Foreskin fibroblast (primary cell): ENCODE results near the genes EPB41L1, MYL9 and DSN1.

GRCh38 chr20:36093113-36094110, 61.1 kb upstream of the EPB41L1 start:
- RRBS = no CpG with 5 or more reads among the region's 65 CpGs

- RRBS = no CpG with 5 or more reads among the region's 6 CpGs
Observed at GRCh38 chr20:36097271-36098262, 57.0 kb upstream of the EPB41L1 start.

- RRBS = 3% methylated on average over 21 of the region's 75 CpGs
Observed at GRCh38 chr20:36154052-36155009, at the start of gene EPB41L1. EPB41L1 (plus strand) TSS chr20:36154740.

- RRBS = no CpG with 5 or more reads among the region's 7 CpGs
Observed at GRCh38 chr20:36221484-36222250, 14.6 kb upstream of the AAR2 start.

DNA sequence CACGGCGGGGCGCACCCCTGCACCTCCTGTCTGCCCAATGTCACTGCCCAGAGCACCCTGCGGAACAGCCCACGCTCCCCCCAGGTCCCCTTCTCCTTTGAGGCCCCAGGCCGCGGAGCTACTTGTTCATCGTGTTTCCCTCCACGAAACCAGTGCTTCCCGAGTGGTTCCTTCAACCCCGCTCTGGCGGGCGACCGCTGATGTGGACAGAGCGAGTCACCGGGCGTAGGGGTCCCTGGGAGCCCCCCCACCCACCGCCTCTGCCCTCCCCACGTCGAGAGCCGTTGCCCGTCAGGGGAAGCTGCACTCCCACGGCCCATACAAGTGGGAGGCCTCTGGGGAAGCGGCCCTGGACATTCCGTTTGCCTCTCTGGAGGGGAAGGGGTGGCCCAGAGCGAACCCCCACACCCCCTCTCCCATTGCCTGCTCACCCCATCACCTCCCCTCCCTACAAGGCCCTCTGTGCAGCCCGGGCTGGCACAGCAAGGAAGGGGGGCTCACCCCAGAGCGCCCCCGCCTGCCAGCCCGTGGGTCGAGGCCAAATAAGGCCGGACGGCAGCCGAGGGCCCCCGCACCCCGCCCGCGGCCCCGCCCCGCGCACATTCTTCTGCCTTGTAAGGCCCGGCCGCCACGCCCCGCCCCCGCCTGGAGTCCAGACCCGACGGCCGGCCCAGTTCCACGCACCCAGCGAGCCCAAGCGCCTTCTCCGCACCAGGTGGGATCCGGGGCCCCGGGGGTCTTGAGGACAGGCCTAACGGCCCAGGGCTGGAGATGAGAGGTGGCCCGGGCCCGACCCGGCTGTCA, at the start of gene MYL9:
MYL9 (plus strand) TSS at position 673 of the 804 bp plus-strand sequence.
- RRBS = 1% methylated on average over 27 of the region's 59 CpGs

- RRBS = no CpG with 5 or more reads among the region's 15 CpGs
Observed at GRCh38 chr20:36578271-36579023, 5.0 kb downstream of the TGIF2 start.

- RRBS = no CpG with 5 or more reads among the region's 7 CpGs
Observed at GRCh38 chr20:36645448-36645730, 607 bp downstream of the SLA2 start.

- RRBS = no CpG with 5 or more reads among the region's 9 CpGs
Observed at GRCh38 chr20:36652603-36653273, 6.7 kb upstream of the SLA2 start.

- RRBS = under 1% methylated on average over 20 of the region's 82 CpGs
Observed at GRCh38 chr20:36772819-36774091, at the start of gene DSN1. DSN1 (minus strand) TSS chr20:36773763.

DNA sequence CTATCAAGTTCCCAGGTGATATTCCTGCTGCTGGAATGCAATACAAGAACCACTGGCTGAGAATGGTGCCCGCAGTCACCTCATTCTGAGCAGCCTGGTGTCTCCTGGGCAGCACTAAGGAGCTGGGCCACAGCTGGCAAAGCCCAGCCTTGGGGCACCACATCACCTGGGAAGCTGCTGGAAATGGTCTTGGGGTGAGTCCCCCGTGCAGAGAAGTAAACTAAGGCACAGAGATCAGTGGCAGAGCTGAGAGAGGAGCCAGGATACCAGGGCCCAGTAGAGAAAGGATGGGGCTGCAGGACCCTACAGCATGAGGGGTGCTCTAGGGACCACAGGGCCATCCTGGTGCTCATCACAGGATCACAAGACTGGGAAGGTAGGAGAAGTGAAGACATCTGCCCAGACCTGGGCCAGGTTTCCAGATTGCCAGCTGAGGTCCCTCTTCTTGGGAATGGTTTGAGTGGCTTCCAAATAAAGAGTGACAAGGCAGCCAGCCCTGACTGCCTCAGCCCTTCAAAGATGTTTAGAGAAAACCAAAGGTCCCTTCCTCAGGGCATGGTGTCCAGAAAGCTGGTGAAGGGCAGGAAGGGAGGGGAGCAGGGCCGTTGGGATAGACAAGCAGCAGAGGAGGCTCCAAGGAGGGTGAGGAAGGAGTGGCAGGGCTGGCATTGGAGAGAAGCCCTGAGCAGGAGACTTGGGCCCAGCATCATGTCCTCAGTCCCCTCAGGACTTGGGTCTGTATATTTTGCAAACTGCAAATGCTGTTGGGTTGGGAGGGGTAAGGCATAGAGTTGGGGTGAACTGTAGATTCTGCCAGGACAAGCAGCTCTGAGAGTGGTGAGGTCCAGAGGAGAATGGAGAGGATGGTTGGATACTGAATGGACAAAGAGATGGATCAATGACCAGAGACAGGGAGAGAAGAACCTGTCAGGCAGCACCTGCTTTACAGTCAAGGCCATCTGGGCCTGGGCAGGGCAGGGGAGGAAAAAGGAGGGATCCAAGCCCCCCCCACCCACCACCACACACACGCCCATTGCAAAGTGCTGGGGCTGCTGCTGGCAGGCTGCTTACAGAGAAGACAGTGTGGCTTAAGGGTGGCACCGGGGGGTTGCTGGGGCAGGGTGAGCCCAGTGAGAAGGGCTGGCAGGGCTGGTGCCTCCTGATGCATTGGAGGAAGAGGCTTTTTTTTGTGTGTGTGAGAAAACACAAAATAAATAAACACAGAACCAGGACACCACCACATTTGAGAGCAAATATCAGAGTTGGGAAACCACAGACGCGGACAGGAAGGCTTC, 5.3 kb upstream of the DSN1 start:
- RRBS = no CpG with 5 or more reads among the region's 7 CpGs

GRCh38 chr20:36836632-36837130, 26.7 kb downstream of the SOGA1 start:
- RRBS = no CpG with 5 or more reads among the region's 6 CpGs

DNA sequence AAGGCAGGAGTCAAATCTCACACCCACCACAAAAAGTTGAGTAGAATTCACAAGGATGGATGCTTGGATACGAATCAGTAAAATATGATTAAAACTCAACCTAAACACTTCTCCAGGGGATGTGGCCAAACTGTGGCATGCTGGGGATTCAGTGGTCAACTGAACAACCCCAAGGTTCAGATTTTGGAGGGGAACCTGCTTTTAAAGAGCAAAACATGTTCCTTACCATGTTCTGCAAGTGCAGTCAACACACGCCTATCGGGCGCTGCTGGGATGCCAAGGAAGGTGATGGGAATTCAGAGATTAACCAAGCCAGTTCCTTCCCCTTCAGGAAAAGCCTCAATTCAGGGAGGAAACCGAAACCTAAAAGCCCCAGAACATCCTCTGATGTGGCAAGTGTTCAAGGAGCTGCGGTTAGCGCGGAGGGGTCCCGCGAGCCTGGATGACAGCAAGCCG, 956 bp downstream of the SAMHD1 start:
- RRBS = no CpG with 5 or more reads among the region's 11 CpGs

- RRBS = no CpG with 5 or more reads among the region's 7 CpGs
Observed at GRCh38 chr20:37276888-37277576, 12.4 kb upstream of the MANBAL start.

DNA sequence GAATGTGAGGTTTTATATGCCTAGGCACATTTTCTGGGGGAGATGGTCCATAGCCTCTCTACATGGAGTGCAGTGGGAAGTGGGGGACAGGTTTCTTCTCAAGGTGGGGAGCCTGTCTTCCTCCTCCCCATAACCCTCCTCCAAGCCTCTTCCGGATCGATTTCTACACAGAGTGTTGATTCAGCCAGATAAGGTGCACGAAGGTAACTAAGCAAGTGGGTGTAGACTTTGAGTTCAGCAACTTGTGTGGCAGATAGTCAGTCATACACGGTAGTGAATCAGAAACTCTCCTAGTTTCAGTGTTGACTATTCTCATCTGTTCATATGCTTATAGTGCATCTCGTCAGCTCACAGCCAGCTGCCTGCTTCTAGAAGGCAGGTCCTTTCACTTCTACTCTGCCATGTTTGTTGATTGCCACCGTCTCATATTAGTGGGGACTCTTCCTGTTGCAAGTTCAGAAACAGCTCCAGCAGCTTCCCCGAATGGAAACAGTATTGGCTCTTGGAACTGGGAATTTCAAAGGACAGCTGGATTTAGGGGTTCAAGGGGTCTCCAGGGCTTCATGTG, 19.2 kb downstream of the MANBAL start:
- RRBS = no CpG with 5 or more reads among the region's 7 CpGs

DNA sequence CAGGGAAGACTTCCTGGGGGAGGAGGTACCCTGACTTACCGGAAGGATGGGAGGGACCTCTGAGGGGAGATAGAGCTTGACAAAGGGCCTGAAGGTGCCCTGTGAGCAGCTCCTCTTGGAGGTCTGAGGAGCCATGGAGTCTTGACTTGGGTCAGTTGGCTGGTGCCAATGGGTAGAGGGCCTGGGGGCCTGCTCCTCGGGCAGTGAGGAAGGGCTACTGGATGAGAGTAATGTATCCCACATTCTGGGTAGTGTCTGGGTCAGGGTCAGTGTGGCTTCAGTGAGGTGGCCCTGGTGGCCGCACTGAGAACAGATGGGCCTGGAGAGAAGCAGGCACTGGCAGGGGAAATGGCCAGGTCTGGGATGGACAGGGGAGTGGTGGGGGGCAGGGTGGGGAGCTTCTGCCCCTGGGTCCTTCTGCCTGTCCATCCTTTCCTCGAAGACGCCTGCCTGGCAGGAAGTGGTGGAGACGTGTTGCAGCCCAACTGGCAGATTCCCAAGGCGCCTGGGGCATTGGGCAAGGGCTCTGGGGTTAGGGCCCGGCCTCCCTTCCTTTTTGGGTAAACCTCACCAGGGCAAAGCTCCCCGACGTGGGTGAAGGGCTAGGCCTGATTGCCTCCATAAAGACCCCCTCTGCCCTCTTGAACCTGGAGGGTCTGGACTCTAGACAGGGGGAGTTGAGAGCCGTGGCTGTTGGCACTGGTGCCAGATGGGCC, 10.4 kb downstream of the SRC start:
- RRBS = no CpG with 5 or more reads among the region's 11 CpGs

GRCh38 chr20:37418418-37418617, 72.4 kb downstream of the SRC start:
- RRBS = no CpG with 5 or more reads among the region's 2 CpGs

DNA sequence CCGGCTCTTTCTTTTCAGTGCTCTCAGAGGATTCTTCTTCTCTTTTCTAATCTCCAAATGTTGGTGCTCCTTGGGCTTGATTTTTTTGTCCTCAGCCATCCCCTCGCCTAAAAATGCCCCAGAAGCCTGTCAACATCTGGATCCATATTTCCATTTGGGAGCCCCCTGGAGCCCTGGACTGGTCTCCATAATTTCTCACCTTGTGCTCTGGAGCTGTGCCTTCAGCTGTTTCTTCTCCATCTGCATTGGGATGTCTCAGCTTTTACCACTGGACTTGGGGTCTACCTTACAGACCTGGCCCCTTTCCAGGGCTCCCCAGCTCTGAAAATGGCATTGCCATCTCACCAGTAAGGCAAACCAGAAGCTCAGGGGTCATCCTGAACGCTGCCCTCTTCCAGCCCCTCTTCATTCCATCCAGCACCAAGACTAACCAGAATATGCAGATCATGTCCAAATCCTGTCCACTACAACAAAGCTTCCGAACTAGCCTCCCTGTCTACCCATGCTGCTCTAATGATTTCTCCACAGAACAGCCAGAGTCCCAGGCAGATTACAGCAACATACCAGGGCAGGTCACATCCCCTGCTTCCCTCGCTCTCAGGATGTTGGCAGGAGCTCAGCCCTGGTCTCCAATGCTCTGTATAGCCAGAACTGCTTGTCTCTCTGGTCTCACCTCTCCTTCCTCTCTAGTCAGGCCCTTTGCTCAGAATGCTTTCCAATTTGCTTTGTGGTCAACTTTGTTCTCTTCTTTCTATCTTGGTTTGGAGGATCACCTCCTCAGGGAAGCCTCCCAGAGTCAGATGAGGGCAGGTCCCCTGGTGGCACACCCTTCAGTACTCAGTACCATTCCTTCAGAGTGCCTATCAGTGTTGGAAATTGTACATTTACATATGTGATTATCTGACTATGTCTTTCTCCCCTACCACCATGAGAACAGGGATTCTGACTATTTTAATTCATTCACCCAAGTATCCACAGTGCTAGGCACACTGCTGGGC, 17.6 kb upstream of the NNAT start:
- RRBS = no CpG with 5 or more reads among the region's 5 CpGs

DNA sequence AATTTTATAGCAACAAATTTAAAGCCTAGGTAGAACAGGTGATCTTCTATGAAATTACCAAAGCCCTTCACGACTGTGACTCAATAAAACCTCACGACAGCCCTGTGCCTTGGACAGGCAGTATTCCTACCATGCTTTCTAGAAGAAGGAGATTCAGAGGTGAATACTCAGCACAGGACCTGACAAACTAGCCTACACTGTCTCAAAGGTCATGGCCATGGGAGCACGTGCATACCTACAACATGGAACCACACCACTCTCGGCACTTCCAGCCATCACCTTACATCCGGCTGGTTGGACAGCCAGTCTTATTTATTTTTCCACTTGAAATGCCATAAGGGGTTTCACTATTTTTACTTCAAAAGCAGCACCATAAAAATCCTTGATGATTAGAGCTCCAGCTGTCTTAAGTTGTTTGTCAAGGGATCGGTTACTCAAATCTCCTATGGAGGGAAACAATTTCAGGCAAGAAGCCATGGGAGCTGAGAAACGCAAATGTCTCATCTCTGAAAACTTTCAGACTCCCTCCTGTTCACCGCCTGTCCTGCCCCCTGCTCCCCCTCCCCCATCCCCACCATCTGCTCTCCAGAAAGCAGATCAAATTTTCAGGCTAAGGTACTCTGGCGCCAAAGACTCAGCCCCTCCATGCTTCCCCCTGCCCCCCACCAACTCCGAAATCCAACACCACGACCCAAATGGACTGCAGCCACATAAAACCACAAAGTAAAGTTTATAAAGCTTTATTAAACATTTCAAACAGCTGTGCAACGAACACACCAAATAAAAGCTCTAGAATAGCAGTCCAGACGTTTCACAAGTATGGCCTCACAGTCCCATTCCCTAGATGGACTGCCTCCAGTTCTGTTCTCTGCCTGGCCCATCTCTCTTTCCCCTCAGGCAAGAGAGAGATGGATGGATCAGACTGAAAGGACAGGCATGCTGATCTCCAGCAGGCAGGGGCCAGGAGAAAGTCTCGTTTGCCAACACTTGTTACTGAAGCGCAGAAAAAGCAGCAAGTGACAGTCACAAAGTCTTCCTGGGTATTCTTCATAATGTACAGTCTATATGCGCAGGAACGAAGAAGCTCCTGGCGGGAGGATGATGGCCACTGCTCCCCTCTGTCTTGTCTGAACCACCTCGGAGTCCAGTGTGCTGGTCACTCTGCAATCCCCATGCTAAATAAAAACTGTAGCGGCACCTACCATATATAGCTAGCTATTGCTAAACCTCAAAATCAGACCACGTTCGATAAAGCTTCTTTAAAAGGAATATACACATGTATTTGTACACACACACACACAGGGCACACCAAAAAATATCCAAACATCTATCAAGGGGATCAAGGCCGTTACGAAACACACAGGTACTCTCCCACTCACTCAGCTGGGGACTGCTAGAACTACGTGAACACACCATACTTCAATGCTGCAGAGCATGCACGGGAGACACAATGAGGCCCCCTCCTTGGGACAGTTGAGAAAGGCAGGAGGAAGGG, 3.8 kb upstream of the NNAT start:
- RRBS = no CpG with 5 or more reads among the region's 26 CpGs

GRCh38 chr20:37522245-37523541, 1.6 kb downstream of the NNAT start:
- RRBS = 82% methylated on average over 1 of the region's 51 CpGs